PC-3 (cell line): ENCODE measurements around the genes WDFY4 and ASAH2.

- RAMPAGE, long total RNA = no peak
Measured at GRCh38 chr10:48251491-48252229, 22.8 kb downstream of the FRMPD2 start.

DNA sequence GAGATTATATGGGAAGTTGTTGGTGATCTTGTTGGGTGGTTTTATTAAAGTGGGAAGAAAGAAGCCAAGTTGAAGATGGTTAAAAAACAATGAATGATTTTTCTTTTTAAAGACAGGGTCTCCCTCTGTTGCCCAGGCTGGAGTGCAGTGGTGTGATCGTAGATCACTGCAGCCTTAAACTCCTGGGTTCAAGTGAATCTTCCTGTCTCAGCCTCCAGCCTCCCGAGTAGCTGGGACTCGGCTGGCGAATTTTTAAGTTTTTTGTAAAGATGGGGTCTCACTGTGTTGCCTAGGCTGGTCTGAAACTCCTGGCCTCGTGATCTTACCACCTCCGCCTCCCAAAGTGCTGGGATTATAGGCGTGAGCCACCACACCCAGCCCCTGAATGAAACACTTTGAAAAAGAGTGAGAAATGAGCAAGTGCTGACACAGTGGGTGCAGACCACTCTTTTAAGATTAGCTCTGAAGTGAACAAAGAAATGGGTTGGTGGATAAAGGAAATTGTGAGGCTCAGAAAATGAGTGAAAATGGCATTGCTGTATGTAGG lies 10.7 kb downstream of the MAPK8 start:
- RAMPAGE, long total RNA = no peak

DNA sequence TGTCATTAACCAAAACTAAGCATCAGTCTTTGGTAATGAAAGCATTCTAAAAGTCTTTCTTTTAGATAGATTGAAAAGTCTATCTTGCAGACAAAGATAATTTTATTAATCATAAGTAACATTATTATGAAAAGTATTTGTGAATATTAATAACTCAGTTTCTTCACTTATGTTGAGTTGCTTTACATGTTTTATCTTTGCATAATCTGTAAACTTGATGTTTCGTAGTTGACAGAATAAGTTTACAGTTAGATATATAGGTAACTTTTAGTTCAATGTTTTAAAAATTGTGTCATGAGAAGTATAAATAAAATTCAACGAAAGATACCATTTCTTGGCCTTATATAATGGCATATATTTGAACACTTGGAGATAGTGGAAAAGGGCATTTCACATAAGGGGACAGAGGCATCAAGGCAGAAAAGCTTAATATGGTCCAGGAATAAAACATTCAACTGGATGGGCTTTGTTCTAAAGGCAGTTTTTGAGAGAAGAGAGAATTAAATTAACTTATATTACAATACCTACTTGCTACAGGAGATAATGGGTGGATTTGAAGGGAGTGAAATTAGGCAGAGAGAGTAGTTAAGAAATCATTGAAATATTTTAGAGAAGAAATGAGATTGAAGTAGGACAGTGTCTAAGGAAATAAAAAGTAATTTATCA lies 61.1 kb downstream of the MAPK8 start:
- RAMPAGE, long total RNA = no peak

DNA sequence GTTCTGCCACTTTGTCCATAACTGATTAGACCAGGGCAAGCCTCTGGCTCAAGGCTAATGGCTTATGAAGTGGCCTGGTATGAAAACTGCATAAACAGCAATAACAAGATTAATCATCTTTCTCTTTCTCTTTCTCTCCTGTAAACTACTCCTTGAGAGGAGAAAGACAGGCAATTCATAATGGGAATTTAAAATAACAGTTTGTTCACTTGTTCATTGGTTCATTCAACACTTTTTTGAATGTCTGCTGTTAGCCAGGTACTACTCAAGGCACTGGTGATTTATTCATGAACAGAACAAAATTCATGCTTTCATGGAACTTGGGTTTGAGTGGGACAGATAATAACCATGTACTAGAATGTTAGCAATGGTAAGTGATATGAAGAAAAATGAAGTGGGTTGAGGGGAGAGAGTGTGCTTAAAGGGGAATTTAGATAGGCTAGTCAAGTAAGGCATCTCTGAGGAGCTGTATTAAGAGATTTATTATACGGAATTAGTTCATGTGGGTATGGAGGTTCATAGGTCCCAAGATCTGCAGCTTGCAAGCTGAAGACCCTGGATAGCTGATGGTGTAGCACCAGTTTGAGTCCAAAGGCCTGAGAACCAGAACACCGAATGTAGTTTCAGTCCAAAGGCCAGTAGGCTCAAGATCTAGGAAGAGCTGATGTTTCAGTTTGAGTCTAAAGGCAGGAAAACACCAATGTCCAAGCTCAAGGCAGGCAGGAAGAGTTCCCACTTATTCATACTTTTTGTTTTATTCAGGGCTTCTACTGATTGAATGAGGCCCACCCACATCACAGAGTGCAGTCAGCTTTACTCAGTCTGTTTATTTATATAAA lies 83.2 kb downstream of the MAPK8 start:
- RAMPAGE, long total RNA = no peak

DNA sequence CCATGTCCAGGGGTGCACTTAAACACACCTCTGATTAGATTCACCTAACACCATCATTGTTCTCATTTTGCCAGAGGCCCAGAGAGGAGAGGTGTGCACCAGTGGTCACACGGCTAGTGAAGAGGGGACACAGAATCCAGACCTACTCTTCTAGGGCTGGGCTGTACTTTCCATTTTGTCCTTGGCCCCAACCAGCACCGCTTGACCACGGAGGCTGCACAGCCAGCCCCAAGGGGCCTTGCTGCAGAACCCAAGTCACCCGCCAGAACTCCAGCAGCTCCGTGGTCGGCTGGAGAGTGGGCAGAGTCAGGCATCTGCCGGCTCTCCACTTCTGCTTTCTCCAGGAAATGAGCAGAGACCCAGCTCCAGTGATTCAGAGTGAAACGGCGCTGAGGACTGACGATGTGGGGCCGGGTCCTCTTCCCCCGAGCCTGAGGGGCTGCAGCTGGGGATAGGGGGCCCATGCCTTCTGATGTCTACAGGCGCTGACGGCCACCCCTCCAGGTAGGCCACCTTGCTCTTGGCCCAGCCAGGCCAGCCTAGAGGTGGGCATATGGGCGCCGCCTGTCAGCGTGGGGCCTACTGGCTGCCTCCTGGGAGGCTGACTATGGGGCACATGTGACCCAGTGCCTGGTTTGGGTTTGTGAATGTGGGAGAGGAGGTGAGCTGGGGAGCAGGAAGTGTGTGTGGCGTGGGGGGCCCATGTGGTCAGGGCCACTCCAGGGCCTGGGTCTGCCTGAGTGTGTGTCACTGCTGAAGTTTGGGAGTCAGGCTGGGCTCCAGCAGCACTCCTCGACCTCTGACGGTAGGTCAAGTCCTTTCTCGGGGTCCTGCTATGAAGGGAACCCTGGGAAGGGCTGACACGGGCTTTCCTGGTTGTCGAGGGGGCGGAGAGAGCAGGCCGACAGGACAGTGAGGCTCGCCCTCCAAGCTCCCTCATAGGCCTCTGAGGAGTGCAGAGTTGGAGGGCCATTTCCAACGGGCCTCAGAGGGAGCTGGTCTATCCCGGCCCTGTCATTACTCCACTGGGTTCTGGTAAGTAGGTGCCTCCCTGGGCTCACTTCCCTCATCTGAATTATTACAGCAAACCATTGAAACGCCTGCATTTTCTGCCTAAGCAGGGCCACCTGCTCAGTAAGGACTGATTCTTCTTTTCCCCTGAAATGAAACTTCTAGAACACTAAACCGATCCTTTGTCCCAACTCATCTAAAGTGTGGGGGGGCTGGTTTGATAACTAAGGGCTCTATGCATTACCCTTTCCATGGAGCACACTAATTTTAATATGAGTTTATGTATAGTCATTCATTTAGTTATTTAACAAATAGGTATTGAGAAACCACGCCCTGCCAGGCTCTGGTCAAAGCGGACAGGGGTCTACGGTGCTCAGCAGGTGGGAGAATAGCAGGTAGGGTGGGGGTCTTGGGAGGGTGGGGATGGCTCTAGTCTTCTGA lies at the start of gene WDFY4:
Gene WDFY4 (plus strand): TSS at position 376 of the 1,452 bp plus-strand sequence.
- RAMPAGE, long total RNA = no peak

- RAMPAGE, long total RNA = no peak
Measured at GRCh38 chr10:48803578-48804108, 119.0 kb downstream of the WDFY4 start.

DNA sequence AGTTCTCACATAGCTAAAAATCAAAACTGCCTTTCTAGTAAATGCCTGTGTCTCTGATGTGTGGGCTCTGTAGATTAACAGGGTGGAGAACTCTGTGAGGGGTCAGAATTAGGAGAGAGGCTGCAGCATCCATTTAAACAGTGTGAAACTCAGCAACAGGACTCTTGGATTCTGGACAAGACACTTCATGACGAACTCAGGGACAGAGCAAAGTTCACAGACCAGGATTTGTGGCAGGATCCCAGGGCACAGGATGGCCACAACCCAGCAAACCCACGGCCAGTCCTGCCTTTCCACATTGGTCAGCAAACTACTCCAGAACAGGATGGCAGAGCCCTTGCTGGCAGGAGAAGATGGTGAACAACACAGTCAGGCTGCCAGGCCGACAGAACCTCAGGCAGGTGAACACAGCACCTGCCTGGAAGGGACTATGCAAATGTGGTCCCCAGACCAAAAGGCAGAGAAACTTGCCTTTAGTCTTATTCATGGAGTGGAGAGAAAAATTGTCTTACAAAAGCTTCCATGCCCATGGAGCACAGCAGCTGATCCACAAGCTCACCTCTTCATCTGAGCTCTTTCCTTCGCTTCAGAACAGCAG lies 34.3 kb downstream of the VSTM4 start:
- RAMPAGE, long total RNA = no peak

DNA sequence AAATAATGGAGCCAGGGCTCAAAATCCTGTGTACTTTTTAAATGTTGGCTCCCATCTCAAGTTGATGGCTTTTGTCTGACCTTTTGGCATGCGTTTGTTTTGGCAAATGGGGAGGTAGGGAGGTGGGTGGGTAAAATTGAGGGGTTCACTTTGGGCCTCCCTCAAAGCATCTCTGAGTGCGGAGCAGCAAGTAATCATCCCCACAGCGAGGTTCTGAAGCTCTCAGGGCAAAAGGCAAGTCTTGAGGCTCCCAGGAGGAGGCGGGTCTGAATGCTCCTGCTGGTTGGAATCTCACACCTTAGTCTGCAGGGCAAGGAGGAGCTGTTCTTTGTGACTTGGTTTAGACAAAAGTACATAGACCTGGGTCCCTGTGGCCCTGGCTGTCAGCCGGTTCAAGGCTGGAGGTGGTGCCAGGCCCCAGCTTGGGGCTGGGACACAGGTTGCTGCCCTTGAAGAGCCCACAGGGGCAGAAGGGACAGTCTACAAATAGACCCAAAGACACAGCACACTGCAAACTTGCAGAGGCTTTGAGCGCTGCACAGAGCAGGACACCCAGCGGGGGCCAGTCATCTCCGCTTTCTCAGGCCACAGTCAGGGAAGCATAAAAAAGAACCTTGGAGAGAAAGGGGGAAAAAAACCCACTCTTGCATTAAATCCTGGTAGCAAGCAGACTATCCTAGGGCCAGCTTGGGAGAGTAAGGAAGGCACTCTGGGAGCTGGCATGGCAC lies 1.1 kb upstream of the C10orf71 start:
- RAMPAGE, long total RNA = no peak

GRCh38 chr10:49323038-49323401 lies 24.1 kb downstream of the C10orf71 start:
- RAMPAGE, long total RNA = no peak

GRCh38 chr10:49362421-49362744 lies 33.5 kb downstream of the DRGX start:
- RAMPAGE, long total RNA = no peak

- RAMPAGE, long total RNA = no peak
Measured at GRCh38 chr10:49470154-49470747, 68.7 kb downstream of the ERCC6 start.

DNA sequence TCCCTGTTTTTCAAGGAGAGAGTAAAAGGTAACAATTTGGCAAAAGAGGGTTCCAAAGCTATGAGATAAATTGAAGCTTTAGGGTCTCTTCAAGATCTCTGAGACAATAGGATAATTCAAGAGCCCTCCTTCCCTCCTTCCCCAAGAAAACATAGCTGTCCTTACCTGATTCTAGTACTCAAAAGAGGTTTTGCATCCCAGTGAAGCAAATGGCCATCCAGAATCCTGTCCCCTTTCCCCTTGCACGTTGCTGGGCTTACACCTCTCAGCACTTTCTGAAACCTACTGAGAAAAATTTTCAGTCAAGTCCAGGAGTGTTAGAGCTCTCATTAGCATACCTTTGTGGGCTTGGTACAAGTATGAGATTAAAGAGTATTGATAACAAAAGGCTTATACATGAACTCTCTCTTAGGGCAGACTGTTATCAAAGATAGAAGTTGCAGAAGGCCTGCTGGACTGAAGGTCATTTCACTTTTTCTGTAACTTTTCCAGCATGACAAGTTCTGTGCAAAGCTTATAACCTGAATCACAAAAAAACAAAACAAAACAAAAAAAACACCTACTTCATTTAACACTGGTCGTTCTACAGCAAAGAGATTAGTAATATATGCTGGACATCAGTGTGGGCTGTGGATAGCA lies at the start of gene ASAH2:
Gene ASAH2 (minus strand): TSS at position 287 of the 639 bp plus-strand sequence.
- RAMPAGE, long total RNA = no peak

GRCh38 chr10:50563919-50564419 lies 59.8 kb downstream of the SGMS1 start:
- RAMPAGE, long total RNA = no peak

- RAMPAGE, long total RNA = no peak
Measured at GRCh38 chr10:50577535-50578219, 46.1 kb downstream of the SGMS1 start.

DNA sequence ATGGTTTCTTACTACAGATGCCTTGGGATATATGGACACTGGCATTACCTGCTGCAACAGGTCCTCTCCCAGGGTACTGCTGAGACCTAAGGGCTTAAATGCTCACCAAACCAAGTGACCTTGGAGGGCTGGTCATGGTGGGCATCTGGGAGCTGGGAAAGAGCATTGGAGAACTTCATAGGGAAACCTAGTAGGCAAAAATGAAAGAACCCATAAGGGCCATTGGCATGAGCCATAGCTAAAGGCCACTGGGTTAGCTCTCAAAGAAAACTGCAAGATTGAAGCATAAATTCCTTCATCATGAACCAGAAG lies 11.4 kb upstream of the SGMS1 start:
- RAMPAGE, long total RNA = no peak

GRCh38 chr10:51219670-51220429 lies 145.6 kb downstream of the PRKG1 start:
- RAMPAGE, long total RNA = no peak

GRCh38 chr10:51477463-51478221 lies 221.8 kb downstream of the CSTF2T start:
- RAMPAGE, long total RNA = no peak

GRCh38 chr10:51697974-51699019 lies 1.1 kb downstream of the CSTF2T start:
- RAMPAGE, long total RNA = no peak

- RAMPAGE, long total RNA = no peak
Measured at GRCh38 chr10:51700417-51700793, 1.0 kb upstream of the CSTF2T start.

DNA sequence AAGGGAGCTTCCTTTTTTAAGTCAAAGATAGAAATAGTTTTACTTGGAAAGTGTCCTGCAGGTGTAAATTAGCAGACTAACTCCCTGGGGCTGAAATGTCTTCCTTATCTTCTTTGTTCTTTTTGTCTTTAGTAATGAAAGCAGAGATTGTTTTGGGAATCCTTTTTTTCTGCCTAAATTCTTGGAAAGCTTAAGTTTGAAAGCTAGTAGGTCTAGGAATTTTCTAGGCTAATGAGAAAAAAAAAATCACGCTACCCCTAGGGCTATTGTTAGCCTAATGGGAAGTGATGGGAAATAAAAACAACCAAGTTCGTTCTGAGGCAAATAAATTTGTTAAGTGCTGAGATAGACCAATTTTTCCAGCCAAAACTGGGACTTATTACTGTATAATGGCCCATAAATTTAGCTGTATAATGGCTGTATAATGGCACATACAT lies 139.2 kb upstream of the CSTF2T start:
- RAMPAGE, long total RNA = no peak